ENCODE data around the gene WDR86.

- PRO-cap, result no peak
- RAMPAGE, long total RNA, 2 experiments, result no peak in any of the 2 experiments
These were observed 30.8 kb downstream of the AGAP3 start for GRCh38 chr7:151117013-151117603.

DNA sequence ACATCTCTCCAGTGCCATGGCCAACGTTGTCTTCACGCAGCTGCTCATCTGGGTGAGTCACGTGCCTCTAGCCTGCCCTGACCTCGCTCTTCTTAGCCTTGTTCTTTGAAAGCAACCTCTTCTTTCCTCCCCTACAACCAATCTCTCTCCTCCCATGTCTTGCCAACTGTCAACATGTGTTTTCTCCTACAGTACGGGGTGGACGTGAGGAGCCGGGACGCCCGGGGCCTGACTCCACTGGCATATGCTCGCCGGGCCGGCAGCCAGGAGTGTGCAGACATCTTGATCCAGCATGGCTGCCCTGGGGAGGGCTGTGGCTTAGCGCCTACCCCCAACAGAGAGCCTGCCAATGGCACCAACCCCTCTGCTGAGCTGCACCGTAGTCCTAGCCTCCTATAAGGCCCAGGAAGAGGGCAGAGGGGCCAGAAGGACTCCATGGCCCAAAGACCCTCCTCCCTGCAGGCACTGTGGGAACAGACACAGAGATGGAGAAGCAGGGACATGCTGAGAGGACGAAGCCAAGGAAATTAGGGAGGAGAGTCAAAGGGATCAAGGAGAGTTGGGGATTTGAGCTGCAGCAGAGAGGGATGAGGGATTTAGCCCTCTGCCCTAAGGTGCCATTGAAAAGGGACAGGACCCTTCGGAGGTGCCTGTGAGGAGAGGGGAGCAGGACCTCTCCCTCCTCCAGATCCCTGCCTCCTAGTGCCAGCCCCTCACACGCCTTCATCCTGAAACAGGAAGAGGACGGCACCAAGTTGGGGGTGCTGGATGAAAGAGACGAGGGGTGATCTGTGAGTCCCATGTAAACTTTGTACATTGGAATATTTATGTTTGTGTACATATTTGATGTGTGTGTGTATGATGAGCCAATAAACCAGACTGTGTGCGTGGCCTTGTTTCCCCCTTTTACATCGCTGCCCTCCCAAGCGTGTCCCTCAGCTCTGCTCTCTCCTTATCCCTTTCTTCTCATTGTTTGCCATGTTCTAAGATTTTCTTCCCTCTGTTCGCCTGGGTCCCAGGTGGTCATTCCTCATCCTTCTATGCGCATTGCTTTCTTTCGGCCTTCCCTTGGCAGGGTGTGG, 23.6 kb downstream of the GBX1 start:
- PRO-cap, result no peak
- RAMPAGE, long total RNA, 2 experiments, result no peak in any of the 2 experiments

DNA sequence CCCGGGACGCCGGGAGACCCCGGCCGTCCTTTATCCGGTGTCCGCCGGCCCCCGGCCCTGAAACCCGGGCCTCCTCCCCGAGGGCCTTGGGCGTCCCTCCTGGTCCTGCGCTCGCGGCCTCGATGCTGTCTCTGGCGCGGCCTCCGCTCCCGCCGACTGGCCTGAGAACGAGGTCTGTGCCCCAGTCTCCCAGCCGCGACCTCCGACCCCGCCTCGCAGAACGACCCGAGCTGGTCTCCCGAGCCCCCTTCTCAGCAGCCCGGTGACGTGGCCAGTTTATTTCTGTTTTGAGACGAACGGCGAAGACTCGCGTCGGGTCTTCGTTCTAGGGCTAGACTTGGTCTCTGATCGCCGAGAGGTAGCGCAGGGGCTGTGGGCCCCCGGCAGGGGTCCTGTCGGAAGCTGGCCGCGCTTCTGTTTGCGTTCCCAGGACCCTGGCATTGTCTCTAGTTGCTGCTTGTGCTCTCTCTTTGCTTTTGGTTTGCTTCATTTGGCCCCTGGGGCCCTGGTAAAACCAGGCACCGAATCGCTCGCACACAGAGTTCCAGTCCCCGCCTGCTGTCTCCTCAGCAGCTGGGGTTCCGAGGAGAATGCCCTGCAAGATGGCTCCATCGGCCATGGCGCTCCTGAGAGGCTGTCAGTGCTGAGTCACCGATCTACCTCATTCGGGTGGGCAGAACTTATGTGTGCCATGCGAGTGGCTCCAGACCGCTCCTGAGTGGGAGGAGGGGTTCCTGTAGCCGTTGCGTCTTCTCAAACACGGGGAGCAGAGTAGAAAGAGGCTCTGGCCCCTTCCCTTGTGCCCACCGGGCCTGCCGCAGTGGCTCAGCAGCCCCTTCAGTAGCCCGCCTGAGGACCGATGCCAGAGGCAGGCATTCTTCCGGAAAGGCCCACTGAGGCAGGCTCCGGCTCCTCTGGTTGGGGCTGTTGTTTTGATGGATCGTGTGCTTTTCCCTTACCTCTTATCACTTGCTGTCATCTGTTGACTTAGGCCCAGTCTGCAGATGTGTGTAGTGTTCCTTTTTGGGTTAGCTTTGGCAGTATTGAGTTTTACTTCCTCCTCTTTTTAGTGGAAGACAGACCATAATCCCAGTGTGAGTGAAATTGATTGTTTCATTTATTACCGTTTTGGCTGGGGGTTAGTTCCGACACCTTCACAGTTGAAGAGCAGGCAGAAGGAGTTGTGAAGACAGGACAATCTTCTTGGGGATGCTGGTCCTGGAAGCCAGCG, 775 bp downstream of the CHPF2 start:
- PRO-cap, result unidirectional peak, minus-strand start at position 592 of the sequence
- RAMPAGE, long total RNA, 2 experiments, result no peak in any of the 2 experiments

GRCh38 chr7:151271842-151272574, 23.5 kb upstream of the SMARCD3 start:
- PRO-cap, result unidirectional peak, minus-strand start at chr7:151272108
- RAMPAGE, long total RNA, 2 experiments, result no peak in any of the 2 experiments

GRCh38 chr7:151392866-151393246, 17.0 kb downstream of the WDR86 start:
- PRO-cap, result no peak
- RAMPAGE, long total RNA, 2 experiments, result no peak in any of the 2 experiments

- PRO-cap, result bidirectional peak, plus-strand start at chr7:151410141, minus-strand start at chr7:151410033; bidirectional peak, plus-strand start at chr7:151410520, minus-strand start at chr7:151410403
- RAMPAGE, long total RNA, 2 experiments, result no peak in any of the 2 experiments
These were observed at the start of gene WDR86 for GRCh38 chr7:151409516-151410632. Gene WDR86 (minus strand): TSS chr7:151410038.

DNA sequence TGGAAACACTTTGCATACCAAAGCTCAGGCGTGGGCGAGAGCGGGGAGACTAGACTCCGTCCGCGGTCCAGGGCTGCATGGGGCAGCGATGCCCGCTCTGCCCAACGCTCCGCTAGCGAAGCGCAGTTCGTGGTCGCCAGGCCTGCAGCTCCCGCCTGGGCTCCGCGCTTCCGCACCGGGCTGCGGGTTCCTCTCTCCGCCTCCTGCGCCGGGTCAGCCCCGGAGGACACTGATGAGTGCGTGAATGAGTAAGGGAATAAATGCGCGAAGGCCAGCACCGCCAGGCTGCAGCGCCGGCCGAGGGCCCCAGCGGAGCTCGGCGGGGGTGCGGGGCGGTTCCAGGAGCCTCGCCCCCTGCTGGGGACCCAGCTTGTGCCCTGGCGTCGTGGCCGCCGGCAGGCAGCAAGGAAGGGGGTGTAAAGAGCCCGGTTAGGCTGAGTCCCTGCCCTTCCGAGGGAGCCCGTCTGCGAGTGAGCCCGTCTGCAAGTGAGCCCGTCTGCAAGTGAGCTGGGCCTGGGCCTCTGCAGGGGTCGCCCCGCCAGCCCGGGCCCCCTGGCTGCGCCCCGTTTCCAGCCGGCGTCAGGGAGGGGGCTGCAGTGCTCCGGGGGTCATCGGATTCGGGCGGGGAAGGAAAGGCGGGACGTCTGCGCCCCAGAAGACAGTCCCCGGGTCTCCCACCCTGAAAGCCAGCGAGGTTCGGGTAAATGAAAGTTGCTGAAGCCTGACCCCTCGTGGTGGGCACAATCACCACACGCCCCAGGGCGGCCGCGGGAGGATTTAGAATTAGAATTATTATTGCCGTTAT, 8.4 kb upstream of the CRYGN start:
- PRO-cap, result no peak
- RAMPAGE, long total RNA, 2 experiments, result no peak in any of the 2 experiments

GRCh38 chr7:151498555-151499102, 21.1 kb downstream of the RHEB start:
- PRO-cap, result no peak
- RAMPAGE, long total RNA, 2 experiments, result no peak in any of the 2 experiments

DNA sequence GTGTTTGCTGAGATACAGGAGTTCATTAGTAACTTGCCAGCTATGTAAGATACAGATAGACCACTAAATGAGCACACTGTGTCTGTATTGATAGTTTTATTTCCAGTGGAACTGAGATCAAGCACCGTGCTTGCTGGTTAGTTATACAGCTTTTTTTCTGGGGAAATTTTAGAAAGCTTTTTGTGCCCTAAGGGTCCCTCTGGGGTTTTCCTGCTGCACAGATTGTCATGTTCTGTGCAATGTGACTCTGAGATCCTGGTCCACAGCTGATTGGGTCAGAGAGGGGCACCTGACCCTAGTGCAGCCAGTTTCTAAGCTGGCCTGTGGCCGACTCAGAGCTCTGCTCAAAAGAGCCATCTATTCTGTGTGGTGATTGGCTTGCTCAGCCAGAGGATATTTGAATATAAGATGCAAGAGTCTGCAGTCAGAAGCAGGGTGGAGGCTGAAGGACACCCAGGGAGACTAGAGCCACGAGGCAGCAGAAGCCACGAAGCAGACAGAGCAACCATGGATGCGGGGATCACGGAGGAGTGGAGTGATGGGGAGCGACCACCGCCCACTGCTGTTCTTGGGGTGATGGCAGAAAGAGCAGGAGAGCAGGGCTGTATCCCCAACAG, 19.3 kb upstream of the RHEB start:
- PRO-cap, result bidirectional peak, plus-strand start at position 433 of the sequence, minus-strand start at position 241 of the sequence
- RAMPAGE, long total RNA, 2 experiments, result no peak in any of the 2 experiments

DNA sequence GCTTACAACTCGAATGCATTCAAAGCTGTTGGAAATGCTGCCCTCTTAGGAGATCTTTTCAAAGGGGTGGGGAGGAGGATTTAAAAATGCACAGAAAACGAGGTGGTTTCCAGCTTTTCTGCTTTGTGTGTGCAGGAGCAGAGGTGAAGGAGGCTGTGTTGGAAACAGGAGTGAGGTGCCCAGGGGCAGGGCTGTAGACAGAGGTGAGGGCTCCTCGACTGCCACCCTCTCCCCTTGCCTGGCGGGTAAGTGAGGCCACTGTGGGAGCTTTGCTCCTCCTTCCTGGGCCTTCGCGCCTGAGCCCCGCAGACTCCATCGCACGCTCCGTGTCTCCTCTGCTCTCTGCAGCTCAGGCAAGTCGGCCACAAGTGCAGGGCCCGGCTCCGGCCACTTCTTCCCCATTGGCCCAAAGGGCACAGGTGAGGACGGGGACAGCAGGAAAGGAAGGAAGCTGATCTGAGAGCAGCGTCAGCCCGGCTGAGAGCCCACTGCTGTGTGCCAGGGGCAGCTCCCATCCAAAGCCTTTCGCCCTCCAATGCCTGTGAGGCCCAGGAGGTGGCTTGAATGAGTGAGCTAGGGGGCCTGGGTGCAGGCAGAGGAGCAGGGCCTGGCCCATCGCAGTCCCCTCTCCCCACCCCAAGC, 33.6 kb upstream of the RHEB start:
- PRO-cap, result no peak
- RAMPAGE, long total RNA, 2 experiments, result no peak in any of the 2 experiments

GRCh38 chr7:151630875-151631458, 111.3 kb upstream of the RHEB start:
- PRO-cap, result unidirectional peak, plus-strand start at chr7:151631355
- RAMPAGE, long total RNA, 2 experiments, result no peak in any of the 2 experiments

DNA sequence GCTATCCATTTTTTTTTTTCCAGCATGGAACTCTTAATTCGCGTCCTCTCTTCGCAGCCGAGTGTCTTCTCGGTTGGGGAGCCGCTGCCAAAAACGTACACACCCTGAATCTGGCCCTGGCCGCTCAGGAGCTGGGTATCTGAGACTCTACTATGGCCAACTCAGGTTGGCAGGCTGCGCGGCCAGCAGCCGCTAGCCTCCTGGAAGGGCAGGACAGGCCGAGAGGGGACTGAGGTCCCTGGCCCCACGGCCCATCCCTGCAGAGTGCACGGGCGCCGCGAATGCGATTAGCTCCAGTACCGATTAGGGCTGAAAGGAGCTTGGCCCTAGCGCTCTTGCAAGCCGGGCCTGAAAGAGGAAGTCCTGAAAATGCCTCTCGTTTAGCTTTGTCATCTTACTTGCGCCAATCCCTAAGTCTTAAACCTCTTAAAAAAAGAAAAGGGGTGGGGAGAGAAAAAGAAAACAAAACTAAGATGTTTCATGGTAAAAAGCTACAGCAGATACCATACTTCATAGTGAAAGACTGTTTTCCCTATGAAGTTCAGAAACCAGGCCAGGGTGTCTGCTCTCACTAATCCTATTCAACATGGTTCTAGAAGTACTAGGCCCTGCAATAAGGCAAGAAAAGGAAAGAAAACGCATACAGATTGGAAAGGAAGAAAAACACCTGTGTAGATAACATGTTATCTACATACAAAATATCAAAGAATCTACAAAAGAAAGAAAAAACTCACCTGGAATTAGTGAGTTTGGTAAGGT, 113.3 kb upstream of the RHEB start:
- PRO-cap, result unidirectional peak, minus-strand start at position 311 of the sequence
- RAMPAGE, long total RNA, 2 experiments, result no peak in any of the 2 experiments

DNA sequence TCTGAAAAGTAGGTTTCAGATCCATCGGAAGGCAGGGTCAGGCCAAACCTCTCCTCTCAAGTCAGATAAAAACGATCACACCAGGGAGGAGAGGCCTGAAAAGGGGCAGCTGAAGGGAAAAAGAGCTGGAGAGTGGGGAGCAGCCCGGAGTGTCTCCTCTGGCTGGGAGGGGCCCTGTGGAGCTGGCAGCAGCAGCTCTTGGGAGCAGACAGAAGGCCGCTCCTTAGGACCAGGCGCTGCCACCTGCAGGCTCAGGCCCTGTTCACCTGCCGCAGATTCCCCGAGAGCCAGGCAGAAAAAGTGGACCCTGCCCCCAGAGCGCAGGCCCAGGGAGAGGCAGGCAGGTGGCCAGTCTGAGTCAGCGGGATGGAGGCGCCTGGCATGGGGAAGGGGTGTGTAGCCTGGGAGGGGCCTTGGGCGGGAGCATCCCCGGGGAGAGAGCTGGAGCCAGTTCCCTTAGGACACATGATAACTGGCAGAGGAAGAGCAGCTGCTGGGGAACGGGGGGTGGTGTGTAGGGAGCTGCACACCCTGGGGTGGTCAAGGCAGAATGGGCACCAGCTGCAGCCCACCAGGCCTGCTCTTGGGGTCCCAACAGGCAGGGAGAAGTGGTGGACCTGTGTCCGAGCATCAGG, 177.1 kb upstream of the RHEB start:
- PRO-cap, result bidirectional peak, plus-strand start at position 464 of the sequence, minus-strand start at position 291 of the sequence
- RAMPAGE, long total RNA, 2 experiments, result no peak in any of the 2 experiments

- PRO-cap, result no peak
- RAMPAGE, long total RNA, 2 experiments, result no peak in any of the 2 experiments
These were observed 166.3 kb downstream of the PRKAG2 start for GRCh38 chr7:151710397-151711135.

DNA sequence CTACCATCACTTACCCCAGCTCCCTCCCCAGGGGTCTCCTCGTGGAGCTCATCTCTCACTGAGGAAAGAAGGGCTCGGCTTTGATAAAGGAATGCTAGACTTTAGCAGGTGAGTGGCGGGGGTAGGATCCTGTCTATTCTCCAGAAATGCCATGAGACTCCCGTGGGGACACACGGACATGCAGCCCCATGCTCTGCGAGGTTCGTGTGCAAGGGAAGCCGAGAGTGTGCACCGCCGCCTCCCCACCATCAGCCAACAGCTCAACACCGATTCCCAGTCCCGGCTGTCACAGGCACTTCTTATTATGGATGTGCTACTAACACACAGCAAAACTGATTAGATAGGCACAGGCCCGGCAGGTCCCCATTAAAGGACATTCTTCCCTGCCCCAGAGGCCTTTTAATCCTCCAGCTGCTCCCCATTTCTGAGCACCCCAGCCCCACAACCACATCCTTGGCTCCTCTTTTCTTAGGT, 154.4 kb downstream of the PRKAG2 start:
- PRO-cap, result no peak
- RAMPAGE, long total RNA, 2 experiments, result no peak in any of the 2 experiments

- PRO-cap, result no peak
- RAMPAGE, long total RNA, 2 experiments, result no peak in any of the 2 experiments
These were observed 104.7 kb downstream of the PRKAG2 start for GRCh38 chr7:151772214-151772687.

DNA sequence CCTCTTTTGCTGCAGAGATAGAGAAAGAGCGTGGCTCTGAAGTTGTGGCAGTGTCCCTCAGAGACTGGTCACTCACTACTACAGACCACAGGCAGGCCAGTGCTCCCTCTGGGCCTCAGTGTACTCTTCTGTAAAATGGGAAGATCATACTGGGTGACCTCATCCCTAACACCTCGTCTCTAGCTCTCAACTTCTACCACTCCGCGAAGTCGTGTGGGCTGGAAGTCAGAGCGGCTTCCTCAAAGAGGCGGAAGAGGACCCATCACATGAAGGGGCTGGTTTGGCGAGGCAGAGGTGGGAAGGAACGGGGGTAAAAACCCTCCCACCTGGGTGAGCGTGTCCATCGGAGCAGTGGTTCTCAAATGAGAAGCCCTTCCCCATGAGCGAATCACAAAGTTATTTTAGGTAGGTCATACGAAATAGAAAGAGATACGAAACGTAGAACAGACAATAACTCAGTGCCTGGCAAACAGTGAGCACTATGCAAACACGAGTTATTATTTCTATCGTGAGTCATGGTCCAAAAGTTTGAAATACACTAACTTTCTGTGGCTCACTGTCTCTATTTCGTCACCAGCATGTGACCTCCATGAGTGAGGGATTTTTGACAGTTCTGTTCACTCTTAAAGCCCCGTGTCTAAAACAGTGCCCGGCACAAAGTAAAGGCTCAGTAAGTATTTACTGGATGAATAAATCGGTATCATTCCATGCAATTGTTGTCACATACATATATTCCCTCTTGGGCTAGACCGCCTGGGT, 32.6 kb downstream of the PRKAG2 start:
- PRO-cap, result no peak
- RAMPAGE, long total RNA, 2 experiments, result no peak in any of the 2 experiments

- PRO-cap, result no peak
- RAMPAGE, long total RNA, 2 experiments, result no peak in any of the 2 experiments
These were observed 29.1 kb downstream of the PRKAG2 start for GRCh38 chr7:151847711-151848251.

GRCh38 chr7:151895061-151895515, 18.2 kb upstream of the PRKAG2 start:
- PRO-cap, result no peak
- RAMPAGE, long total RNA, 2 experiments, result no peak in any of the 2 experiments

- PRO-cap, result no peak
- RAMPAGE, long total RNA, 2 experiments, result no peak in any of the 2 experiments
These were observed 21.7 kb upstream of the GALNTL5 start for GRCh38 chr7:151934558-151934982.